Foreskin fibroblast (primary cell): ENCODE measurements around a stretch of chr2.

DNA sequence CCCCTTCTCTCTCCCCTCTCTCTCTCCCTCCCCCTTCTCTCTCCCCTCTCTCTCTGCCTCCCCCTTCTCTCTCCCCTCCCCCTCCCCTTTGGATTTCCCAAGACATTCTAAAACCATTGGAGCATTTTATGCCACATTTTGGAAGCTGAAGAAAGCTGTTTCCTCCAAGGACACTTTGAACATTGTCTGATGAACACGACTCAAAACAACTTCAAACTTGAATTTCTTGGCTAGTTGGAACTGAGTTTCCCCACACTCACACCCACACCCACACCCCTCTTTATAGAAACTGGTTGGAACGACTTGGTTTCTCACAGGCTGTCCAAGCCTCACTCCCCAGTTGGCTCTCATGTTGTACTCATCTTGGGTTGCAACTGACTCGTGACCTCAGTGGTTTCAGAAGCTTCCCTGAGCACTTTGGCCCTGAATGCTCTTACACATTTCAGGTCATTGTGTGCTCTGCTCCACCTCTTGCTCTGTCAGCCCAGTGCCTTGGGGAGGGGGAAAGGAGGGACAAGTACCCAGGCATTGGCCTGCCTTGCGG, 105.0 kb downstream of the RTN4 start:
- RRBS, result no CpG with 5 or more reads among the region's 4 CpGs

- RRBS, result no CpG with 5 or more reads among the region's 6 CpGs
Measured at GRCh38 chr2:55011695-55012346, 38.4 kb downstream of the RTN4 start.

GRCh38 chr2:55018586-55019227, 31.5 kb downstream of the RTN4 start:
- RRBS, result no CpG with 5 or more reads among the region's 2 CpGs

DNA sequence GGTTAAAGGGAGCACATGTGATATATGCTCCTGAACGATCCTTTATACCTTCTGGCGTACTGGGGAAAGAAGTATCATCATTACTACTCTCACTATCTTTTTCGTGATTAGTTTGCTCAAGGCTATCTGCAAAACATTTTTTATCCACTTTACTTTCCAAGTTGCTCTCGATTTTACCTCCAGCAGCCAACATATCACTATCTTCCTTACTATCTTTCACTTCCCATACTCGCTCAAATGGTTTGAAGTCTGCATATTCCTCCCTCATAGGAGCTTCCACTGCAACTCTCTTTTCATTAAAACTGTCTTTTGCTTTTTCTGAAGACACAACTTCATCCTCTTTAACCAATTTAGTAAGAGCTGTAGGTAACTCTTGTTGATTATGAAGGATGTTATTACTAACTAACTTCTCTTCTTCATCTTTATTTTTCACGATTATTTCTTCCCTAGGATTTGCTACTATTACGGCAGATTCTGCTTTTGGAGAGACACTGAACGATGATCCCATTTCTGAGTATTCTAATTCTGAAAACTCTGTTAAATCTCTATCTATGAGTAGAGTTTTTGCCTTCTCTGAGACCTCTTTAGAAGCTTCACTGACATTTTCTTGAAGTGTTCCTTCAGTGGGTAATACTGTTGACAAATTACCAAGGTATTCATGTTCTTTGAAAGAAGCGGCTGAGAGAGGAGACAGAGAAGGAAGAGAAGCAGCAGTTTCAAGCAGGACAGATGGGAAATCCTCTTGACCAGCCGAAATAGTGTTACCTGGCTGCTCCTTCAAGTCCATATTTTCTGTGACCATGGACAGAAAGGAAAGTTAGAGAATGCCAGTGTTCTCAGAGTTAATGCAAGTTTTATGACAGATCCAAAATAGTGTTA, 23.3 kb downstream of the RTN4 start:
- RRBS, result no CpG with 5 or more reads among the region's 10 CpGs

- RRBS, result no CpG with 5 or more reads among the region's 12 CpGs
Measured at GRCh38 chr2:55279340-55279996, 10.4 kb upstream of the MTIF2 start.

- RRBS, result no CpG with 5 or more reads among the region's 11 CpGs
Measured at GRCh38 chr2:55425256-55426022, 5.8 kb upstream of the CCDC88A start.

- RRBS, result no CpG with 5 or more reads among the region's 4 CpGs
Measured at GRCh38 chr2:55562440-55562639, 42.8 kb downstream of the CFAP36 start.

- RRBS, result no CpG with 5 or more reads among the region's 6 CpGs
Measured at GRCh38 chr2:55672069-55673205, 21.2 kb downstream of the PNPT1 start.

DNA sequence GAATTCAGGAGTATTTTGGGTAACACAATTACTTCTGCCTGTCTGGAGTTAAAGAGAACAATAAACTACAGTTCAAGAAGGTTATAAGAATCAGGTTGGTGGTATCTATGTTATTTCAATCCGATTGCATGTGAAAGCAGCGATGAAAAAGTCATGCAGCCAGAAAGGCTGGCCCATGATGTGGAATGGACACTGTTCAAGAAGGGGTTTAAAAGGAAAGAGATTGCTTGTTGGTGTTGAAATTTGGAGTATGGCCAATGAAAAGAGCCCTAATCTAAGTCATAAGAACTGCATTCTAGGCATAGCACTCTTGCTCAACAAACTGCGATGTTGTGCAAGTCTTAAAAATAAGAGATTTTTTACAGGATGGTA, 61.4 kb downstream of the EFEMP1 start:
- RRBS, result no CpG with 5 or more reads among the region's 3 CpGs

DNA sequence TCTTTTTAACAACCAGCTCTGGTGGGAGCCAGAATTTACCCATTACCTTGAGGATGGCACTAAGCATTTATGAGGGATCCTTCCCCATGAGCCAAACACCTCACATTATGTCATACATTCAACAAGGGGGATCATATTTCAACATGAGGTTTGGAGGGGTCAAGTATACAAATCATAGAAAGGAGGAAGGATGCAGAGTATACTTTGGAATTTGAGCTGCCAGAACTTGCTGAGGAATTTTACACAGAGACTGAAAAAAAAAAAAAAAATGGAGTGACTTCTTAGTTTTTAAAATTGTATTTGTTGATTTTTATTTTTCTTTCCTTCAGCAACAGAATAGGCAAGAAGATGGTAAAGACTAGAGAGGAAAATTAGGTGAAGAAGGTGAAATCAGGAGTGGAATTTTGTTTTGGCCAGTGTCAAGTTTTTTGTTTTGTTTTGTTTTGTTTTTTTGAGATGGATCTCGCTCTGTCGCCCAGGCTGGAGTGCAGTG, 891.5 kb downstream of the CCDC85A start:
- RRBS, result no CpG with 5 or more reads among the region's 2 CpGs

DNA sequence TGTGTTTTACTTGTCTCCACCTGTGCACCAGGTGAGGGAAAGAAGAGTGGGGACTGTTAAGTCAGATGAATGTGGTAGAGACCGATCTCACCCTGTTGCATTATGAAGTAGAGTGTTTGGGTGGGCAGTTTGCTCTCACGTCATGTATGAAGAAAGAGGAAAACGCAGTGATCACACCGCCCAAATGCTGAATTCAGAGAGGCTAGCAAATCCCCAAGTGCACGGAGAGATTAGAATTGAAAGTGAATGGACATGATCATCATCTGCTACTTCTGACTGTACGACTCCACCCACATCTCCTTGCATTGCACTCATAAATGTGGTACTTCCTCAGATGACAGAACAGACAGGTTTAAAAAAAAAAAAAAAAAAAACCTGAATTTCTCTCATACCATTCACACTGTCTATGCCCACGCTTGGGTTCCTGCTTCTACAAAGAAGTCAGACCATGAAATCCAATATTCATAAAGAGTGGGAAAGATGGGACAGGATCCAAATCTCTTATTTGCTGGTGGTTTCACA, 448.6 kb downstream of the BCL11A start:
- RRBS, result no CpG with 5 or more reads among the region's 7 CpGs

DNA sequence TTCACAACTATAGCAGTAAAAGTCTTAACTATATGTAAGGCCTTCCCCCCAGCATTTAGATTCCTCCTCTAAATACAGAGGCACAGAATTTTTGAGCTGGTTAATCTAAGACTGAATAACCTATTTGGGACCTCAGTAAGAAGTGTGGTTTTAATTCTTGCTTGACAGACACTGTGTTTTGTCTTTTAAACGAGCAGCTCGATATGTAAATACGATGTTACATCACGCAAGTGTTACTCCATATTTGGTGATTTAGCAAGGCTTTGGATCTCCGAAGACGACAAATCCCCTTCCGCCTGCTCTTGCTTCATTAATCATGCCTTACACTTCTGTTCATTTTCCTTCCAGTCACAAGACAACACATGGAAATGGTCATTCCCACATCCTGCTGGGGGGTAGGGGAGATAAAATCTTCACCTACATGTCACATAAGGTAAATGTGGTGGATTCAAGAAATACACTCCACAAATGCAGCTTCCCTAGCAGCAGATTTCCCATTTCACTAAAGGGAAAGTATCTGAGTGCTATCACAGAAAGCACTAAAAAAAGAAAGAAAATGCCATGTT, 9.4 kb downstream of the BCL11A start:
- RRBS, result no CpG with 5 or more reads among the region's 7 CpGs

GRCh38 chr2:60710533-60711269, 45.4 kb upstream of the PAPOLG start:
- RRBS, result no CpG with 5 or more reads among the region's 8 CpGs

GRCh38 chr2:60735476-60736094, 20.5 kb upstream of the PAPOLG start:
- RRBS, result no CpG with 5 or more reads among the region's 46 CpGs

DNA sequence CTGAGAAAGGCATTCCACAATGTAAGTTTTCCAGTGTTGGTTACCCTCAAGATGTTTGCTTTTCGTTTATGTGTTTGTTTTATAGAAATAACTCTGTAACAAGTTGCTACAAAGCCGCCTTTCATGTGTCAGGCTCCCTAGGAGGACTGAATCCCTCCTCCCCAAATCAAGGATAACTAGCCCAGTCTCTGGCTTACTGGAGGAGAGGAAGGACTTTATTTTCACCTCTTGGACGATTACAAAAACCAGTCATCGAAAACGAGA, 1.1 kb upstream of the PEX13 start:
- RRBS, result no CpG with 5 or more reads among the region's 5 CpGs

GRCh38 chr2:61065481-61065829, 216 bp upstream of the SANBR start:
- RRBS, result 1% methylated on average over 9 of the region's 21 CpGs

- RRBS, result no CpG with 5 or more reads among the region's 9 CpGs
Measured at GRCh38 chr2:61416906-61417594, 53.8 kb downstream of the USP34 start.

DNA sequence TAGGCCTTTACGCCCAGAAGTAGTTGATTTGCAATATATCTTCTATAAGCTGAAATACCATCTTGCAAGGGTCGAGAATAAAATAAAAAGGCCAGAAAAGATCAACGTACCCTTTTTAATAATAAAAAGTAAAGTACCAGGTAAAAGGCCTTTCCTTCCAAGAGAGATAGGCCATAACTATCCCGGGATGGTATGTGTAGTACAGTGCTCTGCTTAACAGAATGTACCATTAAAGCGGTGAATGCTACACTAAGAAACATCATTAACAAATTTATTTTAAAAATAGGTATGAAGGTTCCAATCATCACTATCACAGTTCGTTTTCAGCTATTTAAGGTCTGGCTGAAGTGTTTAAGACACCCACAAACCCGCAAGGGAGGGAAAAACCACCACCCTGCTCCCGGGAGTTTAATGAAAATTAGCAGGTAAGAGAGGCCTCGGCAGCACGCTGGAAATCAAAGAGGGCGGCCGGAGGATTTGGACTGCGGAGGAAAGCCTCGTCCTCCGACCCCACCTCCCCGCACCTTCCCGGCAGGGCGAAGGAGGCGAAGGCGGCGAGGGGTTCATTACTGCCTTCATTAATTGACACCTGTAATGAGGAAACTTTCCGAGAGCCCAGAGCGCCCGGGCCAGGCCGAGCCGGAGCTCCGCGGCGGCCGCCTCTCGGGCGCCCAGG, 964 bp downstream of the USP34 start:
- RRBS, result 2% methylated on average over 24 of the region's 32 CpGs

DNA sequence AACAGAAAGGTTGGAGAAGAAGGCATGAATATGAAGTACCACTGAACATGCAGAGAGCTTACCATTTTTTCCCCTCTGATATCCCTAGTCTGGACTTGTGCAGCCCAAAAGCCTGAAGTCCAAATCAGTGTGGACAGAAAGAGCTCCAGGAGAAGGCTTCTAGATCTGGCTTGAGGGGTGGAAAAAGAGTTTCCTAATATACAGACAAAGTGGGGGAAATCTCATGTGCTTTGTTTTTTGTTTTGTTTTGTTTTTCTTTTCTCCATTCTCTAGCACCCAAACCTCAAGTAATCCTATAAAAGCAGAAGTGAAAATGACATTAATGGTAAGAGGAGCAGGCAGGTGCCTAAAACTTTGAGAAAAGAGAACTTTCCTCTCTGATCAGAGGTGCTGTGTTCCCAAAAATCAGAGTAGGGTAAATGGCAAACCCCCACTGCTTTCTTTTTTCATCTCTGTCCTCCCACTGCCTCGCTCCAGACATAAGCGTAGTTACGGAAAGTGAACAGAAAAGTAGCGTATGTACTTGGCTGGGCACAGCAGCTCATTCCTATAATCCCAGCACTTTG, 77.9 kb downstream of the FAM161A start:
- RRBS, result no CpG with 5 or more reads among the region's 4 CpGs